Measurements from ENCODE around the genes DSC3, DSG3 and DSG2.

DNA sequence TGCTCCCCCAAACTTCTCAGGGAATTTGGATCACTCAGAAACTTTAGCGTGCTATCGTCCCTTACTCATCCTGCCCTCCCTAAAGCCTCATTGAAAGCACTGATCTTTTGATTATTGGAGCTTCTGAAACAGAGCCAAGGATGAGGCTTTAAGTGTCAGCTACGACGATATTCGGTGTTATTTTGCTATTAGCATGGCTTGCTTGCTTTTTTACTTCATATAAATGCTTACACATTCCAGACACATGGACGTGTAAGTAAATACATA is 27.3 kb upstream of the KCTD1 start:
- RRBS, 2 experiments = no CpG with 5 or more reads among the region's 6 CpGs

- RRBS, 2 experiments = no CpG with 5 or more reads among the region's 6 CpGs
Measured at GRCh38 chr18:26649237-26649510, 100.8 kb upstream of the KCTD1 start.

DNA sequence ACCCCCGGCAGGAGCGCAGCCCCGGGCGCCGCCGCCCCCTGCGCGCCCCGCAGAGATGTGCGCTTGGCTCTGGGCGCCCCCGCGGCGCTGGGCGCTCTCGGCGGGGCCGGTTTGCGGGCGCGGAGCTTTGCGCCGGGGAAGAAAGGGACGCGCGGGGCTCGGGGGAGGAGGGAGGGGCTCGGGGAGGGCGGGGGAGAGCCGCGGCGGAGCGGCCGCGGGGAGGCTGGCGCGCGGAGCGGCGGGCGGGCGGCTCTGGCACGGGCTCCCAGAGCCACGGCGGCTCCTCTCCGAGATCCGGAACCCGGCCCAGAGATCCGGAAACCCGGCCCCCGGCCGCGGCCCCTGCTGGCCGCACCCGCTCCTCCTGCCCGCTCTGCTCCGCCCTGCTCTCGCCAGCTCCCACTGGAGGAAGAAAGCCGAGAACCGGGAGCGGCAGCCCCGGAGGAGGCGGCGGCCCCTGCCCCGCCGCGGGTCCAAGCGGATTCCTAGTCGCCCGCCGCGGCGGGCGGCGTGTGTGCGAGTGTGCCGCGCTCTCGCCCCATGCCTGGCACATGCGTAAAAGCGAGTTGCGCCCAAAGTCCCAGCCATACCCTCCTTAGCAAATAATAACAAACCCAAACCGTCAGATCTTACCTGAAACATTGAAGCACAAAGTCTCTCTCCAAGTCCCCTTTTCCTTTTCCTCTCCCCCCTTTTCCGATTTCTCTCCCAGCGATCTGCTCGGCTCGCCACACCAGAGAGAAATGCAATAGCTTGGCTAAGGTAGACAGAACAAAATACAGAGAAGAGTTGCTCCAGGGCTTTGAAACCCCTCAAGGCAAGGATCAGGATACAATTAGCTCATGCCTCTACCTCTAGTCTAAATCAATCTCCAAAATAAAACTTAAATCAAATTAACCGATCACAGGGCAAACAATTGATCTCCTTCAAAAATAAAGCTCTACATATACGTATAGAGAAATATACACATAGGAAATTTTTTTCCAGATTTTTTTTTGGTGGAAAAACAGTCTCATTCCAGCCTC is 108.7 kb upstream of the KCTD1 start:
- RRBS, 2 experiments = 1 to 2% methylated on average over 16 to 24 of the region's 89 CpGs

- RRBS, 2 experiments = no CpG with 5 or more reads among the region's 7 CpGs
Measured at GRCh38 chr18:26703213-26704060, 155.1 kb upstream of the KCTD1 start.

DNA sequence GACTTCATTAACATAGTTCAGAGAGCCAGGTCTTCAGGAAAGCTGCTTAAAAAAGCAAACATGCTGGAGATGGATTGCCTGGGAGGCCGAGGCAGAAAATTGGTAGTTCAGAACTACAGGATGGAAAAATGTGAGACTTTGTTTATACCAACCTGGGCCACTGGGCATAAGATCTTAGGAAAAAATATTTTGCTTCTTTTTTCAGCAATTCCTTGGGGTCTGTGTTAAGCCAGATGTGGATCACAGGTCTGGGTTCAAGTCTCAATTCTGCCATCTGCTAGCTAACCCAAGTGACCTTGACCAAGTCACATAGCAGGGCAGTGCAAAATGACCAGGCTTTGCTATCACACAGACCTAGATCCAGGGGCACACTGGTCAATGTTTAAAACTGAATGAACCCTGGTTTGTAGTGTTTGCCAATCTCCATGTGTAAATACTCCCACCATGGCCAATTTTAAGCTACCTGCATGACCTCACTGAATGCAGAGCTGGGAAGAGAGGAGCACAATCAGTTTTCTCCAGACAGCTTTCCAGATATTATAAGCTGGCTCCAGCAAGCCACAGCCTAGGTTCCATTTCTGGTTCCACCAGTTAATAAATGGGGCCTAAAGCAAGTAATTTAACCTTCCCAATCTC is 143.0 kb downstream of the CHST9 start:
- RRBS, 2 experiments = no CpG with 5 or more reads among the region's 1 CpG

- RRBS, 2 experiments = no CpG with 5 or more reads among the region's 9 CpGs
Measured at GRCh38 chr18:27143762-27144190, 41.3 kb downstream of the CHST9 start.

- RRBS, 2 experiments = no CpG with 5 or more reads among the region's 14 CpGs
Measured at GRCh38 chr18:27510274-27510850, 325.3 kb upstream of the CHST9 start.

DNA sequence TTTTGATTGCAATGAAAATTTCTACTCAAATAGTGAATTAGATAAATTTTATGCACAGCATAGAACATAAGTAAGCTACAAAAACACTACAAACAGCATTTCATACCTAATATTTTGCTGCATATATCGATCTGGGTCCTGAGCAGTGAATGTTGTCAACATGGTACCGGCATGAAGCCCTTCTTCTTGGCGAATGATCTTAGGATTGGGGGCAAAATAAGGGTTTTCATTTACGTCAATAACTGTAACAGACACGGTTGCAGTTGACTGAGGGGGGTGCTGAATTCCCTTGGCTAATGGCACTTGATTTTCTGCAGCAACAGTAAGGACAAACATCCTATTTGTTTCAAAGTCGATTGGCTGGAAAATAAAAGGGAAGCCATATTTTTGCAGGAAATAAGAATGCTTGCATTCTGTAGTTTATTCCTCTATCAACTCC is 186.9 kb downstream of the CDH2 start:
- RRBS, 2 experiments = no CpG with 5 or more reads among the region's 6 CpGs

DNA sequence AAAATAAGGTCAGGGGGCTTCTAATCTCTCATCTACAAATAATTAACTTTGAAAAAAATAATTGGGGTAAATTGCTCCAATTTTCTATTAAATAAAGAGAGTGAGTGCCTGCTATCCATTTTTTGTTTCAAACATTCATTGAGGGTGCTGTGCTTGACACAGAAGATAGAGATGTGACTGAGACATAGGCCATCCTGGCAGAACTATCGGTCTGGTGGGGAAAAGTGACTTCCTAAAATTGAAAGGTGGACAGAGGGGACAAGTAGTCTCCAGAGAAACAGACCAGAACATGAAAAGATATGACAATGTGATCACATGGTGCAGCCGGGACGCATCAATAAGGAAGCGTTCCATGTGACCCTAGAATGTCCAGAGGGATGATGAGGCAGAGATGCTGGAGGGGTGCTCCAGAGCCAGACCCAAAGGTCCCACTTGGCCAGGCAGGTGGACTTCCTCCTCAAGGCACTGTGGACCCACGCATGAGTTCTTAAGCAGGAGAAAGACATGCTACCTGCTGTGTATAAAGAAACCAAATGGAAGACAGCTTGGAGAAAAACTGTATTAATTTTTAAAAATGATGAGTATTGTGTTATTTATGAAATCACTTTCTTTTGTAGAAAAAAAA is 50.2 kb downstream of the CDH2 start:
- RRBS, 2 experiments = no CpG with 5 or more reads among the region's 5 CpGs

DNA sequence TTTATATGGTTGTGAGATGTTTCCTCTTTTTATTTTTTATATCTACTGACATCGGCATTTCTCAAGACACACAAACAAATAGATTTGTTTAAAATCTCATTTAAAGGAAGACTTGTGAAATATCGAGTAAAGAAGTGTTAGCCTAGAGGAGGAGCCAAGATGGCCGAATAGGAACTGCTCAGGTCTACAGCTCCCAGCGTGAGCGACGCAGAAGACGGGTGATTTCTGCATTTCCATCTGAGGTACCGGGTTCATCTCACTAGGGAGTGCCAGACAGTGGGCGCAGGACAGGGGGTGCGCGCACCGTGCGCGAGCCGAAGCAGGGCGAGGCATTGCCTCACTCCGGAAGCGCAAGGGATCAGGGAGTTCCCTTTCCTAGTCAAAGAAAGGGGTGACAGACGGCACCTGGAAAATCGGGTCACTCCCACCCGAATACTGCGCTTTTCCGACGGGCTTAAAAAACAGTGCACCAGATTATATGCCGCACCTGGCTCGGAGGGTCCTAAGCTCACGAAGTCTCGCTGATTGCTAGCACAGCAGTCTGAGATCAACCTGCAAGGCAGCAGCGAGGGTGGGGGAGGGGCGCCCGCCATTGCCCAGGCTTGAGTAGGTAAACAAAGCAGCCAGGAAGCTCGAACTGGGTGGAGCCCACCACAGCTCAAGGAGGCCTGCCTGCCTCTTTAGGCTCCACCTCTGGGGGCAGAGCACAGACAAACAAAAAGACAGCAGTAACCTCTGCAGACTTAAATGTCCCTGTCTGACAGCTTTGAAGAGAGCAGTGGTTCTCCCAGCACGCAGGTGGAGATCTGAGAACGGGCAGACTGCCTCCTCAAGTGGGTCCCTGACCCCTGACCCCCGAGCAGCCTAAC is 63.6 kb upstream of the CDH2 start:
- RRBS, 2 experiments = no CpG with 5 or more reads among the region's 35 CpGs

GRCh38 chr18:30175280-30175751 is 867.2 kb downstream of the DSC3 start:
- RRBS, 2 experiments = 8% methylated on average over 4 of the region's 43 CpGs; no CpG with 5 or more reads in 1 of the 2 experiments

DNA sequence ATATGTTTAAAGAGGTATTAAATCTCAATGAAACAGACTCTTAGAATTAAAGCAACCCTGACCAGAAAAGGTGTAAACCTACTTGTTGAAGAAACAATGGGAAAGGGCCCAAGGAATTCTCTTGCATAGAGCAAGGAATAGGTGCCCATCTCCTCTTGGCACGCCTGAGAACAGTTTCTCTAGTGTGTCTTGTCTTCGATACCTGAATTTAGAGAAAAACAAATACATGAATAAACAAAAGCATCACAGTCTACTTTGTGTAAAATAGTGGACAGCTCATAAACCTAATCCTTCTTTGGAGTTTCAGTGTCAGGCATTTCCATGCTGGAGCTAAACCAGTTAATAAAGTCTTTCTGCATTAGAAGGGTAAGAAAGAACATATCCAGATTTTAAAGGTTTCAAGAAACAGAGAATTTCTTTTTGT is 13.1 kb downstream of the DSC3 start:
- RRBS, 2 experiments = no CpG with 5 or more reads among the region's 2 CpGs

DNA sequence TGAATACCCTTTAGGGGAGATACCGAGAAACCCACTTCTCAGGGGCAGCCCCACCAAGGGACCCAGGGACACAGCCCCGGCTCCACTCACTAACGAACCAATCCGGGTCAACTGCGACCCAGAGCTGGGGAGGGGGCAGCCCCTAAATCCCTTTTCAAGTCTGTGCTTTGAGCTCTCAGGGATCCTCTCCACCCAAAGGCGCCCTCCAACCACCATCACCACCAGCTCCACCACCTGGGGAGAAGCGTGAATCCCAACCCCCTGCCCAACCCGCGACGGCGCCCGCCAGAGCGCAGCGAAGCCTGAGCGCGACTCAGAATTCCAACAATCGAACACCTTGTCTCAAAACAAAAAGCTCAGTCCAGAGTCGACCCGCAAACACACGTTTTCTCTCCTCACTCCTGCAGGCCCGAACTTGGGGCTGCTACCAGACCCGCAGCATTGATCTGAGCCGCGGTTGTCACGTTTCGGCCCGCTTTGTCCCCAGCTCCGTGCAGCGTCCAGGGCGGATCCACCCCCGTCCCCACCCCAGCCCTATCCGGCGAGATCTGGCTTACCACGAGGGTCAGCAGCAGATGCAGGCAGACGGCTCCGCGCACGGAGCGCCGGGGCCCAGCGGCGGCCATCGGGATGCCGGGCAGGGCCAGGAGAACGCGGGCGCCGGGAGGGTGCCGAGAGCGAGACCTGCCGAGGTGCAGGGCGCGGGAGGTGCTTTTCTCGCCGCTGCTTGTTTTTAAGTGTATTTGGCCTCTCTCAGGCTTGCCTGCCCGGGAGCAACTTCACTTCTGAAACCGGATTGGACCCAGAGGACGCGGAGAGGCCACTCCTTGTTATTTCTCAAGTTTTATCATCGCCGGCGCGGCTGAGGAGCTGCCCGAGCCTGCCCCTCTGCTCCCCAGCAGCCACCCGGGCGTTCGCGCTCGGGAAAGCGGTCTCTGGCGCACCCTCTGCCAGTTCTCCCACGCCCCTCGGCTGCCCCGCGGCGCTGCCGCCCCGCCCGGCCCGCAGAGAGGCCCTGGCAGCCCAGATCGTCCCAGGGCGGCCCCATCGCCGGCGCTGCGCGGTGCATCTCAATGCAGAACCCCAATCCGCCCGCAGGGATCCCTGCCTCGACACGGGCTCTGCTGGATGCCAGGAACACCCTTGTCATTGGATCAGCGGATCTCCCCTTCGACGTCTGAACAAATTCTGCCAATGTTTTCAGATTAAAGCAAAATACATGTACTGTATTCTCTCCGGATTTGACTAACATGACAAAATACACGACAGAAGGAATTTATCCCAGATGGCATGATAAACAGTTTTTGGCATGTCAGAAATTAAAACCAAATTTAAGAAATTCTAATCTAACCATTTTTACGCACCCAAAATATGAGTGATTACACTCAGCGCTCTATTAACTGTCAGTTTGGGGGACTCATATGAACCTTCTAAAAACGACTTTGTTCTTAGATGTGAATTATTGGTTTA is at the start of gene DSC3:
Gene DSC3, minus strand, starts transcription at position 708 of the 1,470 bp plus-strand sequence.
- RRBS, 2 experiments = 80 to 88% methylated on average over 38 to 41 of the region's 99 CpGs

- RRBS, 2 experiments = no CpG with 5 or more reads among the region's 4 CpGs
Measured at GRCh38 chr18:31070593-31070883, 28.0 kb upstream of the DSC3 start.

DNA sequence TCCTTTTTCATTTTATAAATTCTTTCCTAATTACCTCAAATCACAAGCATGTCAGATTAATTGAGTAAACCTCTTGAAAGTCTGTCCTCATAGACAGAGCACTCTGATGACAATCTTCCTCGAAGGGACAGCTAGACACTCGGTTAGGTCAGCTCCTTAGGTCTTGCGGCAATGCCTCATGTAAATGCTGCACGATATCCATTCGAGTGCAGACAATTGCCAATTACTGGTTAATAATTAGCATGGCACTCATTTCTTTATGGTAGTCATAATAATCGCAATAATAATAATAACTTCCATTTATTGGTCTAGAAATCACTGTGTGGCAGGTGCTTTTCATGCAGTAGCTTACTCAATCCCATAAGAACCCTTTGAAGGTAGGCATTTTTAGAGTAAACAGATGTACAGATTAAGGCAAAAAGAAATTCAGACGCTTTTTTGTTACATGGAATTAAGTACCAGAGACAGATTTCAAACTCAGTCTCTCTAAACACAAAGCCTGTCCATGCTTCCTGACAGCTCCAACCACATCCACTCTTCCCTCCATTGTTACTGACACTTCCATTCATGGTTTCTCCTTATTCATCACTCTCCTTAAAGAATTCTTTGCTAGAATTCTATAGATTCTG is 44.8 kb upstream of the DSC1 start:
- RRBS, 2 experiments = no CpG with 5 or more reads among the region's 7 CpGs

- RRBS, 2 experiments = no CpG with 5 or more reads among the region's 3 CpGs
Measured at GRCh38 chr18:31401450-31401811, 24.9 kb downstream of the DSG4 start.

DNA sequence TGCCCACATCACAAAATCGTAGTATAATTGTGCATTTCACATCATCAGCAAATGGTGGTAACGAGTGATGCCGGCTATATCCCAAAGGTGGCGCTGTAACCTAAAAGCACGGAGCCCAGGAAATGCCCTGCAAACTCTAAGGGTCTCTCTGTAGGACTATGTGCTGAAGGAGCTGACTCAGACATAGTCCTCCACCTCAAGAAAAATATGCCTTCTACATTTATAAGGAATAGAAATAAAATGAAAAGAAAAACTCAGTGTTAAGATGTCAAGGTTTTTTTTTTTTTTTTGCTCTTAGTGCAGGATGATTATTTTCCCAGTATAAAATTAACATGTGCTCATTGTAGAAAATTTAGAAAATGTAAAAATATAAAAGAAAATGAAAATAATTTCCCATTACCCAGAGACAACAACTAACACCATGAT is 23.0 kb upstream of the DSG3 start:
- RRBS, 2 experiments = no CpG with 5 or more reads among the region's 5 CpGs

- RRBS, 2 experiments = no CpG with 5 or more reads among the region's 12 CpGs
Measured at GRCh38 chr18:31447382-31448117, at the start of gene DSG3. Gene DSG3, plus strand, starts transcription at chr18:31447741.

GRCh38 chr18:31490325-31490876 is 7.6 kb upstream of the DSG2 start:
- RRBS, 2 experiments = no CpG with 5 or more reads among the region's 2 CpGs

DNA sequence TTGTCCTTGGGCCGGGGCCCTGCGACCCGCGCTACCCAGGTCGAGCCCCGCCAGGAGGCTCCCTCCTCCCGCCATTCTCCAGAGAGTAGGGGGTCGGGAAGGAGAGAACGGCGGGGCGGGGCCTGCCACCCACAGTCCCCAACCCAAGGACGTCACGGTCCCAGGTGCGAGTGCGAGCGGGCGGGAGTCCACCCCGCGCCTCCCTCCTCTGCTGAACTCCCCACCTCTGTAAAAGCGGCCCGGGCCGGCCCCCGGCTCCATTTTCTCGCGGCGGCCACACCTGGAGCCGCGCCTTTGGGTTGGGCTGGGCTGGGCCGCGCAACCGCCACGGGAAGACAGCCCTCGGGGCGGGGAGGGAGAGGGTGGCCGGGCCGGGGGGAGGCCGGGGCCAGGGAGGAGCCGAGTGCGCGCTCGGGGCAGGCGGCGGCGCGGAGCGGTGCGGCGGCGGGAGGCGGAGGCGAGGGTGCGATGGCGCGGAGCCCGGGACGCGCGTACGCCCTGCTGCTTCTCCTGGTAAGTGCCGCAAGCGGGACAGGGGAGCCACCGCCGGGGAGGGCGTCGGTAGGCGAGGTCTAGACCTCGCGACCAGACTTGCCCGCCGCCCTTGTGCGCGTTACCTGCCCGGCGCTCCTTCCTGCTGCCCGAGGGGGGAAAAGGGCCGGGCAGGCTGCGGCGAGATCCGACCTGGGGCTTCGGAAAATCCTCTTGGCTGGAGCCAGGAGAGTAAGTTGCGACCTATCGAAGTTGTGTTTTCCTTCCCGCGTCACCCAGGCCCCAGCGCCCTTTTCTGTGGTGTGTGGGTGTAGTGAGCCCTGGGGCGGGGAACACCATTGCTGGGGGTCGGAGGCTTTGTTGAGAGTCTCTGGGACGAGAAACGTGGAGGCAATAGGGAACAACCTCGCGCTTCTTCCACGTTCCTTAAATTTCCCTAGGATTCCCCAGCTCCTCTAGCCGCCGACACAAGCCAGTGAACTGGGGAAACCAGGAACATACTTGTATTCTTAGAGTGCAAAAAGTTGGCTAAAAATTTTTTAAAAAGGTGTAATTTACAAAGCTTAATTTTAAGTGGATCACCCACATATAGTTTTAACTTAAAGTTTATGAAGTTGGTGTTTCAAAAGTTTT is at the start of gene DSG2:
Gene DSG2, plus strand, starts transcription at position 394 of the 1,125 bp plus-strand sequence.
- RRBS, 2 experiments = 3% methylated on average over 31 to 38 of the region's 94 CpGs